Vagina (tissue), 1 donor: ENCODE measurements around a stretch of chr18.

GRCh38 chr18:22536437-22536952 lies 118.8 kb upstream of the CTAGE1 start:
- PRO-cap = no peak
- RAMPAGE, long total RNA = no peak

GRCh38 chr18:22607048-22607384 lies 189.3 kb upstream of the CTAGE1 start:
- PRO-cap = no peak
- RAMPAGE, long total RNA = no peak

DNA sequence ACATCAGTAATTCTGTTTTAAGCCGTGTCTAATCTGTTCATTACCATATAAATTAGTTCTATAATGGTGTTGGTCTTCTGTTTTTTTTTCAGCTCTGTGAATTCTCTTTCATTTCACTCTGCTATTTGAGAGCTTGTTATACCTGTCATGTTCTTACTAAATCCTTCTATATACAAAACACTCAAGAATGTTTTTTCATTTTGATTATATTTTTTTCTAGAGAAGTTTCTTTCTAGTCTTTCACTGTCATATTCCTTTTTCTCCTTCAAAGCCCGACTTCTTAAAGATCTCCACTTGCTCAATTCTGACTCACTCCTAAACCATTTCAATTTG lies 111.3 kb upstream of the RBBP8 start:
- PRO-cap = no peak
- RAMPAGE, long total RNA = no peak

DNA sequence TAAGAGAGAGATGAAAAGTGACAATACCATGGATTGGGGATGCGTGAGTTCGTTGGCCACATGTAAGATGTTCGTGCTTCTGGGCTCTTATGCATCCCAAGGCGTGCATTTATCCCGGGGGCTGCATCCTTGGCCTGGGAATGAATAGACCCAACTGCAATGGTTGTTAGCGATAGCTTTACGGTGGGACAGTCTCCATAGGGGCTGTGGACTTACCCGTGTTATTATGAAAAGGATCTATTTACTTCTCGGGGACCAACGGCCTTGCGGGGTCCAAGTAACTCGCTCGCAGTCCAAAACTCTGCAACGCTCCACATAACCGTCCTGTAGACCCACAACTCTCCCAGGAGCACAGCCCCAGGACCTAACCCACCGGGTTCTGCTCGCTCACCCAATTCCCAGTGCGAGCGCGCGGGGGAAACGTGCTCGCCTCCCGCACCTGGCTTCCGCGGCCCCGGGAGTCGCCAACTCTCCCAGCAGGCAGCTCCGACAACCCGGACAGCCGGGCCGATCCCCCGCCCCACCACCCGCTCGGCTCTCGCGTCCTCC lies 455 bp upstream of the CABLES1 start:
- PRO-cap = no peak
- RAMPAGE, long total RNA = no peak

DNA sequence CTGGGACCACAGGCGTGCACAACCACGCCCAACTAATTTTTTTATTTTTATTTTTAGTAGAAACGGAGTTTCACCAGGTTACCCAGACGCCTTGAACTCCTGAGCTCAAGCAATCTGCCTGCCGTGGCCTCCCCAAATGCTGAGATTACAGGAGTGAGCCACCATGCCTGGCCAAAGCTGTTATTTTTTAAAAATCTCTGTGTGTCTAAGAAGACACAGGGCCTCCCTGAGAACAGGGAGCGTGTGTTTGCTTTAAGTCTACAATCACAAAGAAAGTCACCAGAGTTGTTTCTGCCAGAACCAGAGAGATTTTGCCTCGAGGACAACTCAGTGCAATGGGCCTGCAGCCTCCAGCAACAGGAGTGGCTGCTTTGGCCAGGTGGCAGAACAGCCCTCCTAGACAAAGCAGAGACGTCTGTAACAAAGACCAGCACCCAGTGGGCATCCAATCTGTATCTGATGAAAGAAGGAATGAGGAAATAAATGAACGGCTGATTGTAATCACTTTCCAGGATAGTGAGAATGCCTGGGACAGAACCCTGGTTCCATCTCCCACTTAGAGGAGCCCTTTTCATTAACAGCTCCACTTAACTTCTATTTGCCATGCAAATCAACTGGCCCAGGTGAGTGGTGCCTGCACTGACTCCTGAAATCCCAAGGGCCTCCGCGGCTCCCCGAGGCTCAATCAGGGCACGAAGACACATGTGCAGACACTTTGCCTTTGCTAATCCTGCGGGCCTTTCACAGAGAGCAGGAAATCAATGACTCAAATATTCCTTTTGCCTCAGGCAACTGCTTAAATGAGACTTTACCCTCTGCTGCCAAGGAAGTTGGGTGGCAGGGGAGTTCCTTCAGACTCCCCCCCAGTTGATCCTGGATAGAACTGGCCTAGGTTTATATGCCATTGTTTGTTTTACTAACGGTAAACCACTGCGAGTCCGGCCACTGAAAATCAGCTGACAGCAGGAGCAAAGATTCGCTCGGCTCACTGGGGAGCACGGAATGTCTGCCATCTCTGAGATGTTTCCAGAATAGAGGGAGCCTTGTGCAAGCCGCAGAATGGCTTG lies 146.5 kb downstream of the CABLES1 start:
- PRO-cap = no peak
- RAMPAGE, long total RNA = no peak

DNA sequence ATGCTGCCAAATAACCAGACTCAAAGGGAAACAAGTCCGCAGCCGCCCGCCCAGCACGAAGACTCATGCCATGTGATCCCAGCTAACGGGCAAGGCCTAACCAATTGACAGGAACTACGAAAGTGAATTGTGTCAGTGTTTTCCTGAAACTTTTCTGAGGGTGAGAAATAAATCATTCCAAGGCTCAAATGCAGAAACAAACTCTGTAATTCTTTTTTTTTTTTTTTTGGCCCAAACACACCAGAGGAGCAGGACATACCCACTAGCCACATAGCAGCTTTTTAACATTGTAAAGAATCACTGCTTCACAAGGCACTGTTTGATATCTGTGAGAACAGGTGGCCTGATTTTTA lies 82.4 kb downstream of the TMEM241 start:
- PRO-cap = no peak
- RAMPAGE, long total RNA = no peak

- PRO-cap = no peak
- RAMPAGE, long total RNA = no peak
These were observed 13.3 kb downstream of the RIOK3 start for GRCh38 chr18:23466298-23466854.

DNA sequence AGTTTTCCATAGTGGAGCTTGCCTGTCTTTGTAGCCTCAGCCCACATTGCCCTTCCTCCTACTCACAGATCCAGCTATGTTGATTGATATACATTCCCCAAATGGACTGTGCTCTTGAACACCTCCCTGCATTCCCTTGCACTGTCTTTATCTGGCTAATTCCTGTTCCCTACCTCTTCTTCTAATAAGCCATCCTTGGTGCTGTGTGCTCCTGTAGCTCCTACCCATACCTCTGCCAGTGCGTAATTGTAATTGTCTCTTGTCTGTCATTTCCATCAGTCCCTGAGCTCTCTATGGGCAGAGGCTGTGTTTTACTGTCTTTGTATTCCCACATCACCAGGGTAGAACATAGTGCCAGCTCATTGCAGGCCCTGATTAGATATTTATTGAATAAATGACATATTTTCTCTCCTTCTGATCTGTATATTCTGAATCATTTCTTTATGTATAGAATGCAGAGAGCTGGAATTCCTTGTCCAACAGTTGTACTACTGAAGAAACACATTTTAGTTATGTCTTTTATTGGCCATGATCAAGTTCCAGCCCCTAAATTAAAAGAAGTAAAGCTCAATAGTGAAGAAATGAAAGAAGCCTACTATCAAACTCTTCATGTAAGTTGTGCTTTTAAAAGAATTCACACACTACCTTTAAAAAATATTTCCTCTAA lies 21.5 kb downstream of the RIOK3 start:
- PRO-cap = no peak
- RAMPAGE, long total RNA = no peak

- PRO-cap = no peak
- RAMPAGE, long total RNA = start-site peak on the plus strand at chr18:23526581-23526733, 7 reads
These were observed 23.2 kb downstream of the RMC1 start for GRCh38 chr18:23526402-23527092.

DNA sequence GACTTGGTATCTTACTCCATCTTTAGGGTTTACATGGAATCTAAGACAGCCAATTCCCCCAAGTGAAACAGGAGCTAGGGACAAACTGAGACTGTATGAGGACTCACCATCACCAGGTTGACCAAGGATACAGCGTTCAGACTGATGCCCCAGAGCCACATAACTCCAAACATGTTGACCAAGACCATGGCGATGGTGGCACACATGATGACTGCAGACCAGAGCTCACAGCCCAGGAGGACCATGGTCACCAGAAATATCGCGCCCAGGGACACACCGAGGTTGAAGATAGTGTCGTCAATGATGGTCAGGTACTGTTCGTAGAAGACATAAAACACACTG lies 32.0 kb downstream of the RMC1 start:
- PRO-cap = no peak
- RAMPAGE, long total RNA = no peak

GRCh38 chr18:23588723-23589611 lies 2.7 kb upstream of the NPC1 start:
- PRO-cap = no peak
- RAMPAGE, long total RNA = no peak

GRCh38 chr18:23619906-23620269 lies 33.6 kb upstream of the NPC1 start:
- PRO-cap = bidirectional peak, plus-strand start at chr18:23620027, minus-strand start at chr18:23619760
- RAMPAGE, long total RNA = no peak

GRCh38 chr18:23757521-23757863 lies 68.2 kb downstream of the LAMA3 start:
- PRO-cap = no peak
- RAMPAGE, long total RNA = no peak

DNA sequence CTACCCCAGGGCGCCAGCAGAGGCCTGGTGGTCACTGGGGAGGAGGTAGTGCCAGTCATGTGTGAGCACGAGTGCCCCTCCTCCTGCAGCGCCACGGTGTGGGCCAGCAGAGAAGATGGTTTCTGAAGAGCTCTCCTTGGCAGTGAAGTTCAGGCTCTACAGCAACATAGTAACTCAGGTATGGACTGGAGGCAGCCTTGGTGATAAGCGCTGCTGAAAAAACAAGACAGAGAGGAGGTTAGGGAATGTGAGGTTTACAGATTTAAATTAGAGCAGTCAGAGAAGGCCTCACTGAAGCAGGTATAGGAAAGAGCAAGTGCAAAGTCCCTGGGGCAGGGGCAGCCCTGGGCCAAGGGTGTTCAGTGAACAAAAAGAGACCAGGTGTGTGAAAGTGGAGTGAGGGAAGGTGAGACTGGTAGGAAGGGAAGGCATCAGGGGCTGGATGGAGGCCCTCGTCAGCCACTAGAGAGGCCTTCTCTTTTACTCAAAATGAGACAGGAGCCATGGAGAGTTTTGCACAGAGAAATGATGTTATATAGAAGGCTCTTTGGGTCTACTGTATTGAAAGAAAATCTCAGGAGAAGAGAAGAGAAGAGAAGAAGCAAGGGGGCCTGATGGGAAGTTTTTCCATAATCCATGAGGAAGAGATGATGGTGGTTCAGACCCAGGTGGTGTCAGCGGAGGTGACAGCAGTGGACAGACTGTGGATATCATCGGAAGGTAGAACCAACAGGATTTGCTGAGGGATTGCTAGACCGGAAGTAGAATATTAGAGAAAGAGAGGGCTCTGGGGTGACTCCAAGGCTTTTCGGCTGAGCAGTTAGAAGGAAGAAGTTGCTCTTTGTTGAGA lies 89.7 kb downstream of the LAMA3 start:
- PRO-cap = no peak
- RAMPAGE, long total RNA = no peak

- PRO-cap = no peak
- RAMPAGE, long total RNA = no peak
These were observed 139.1 kb downstream of the LAMA3 start for GRCh38 chr18:23828400-23828786.

GRCh38 chr18:23896511-23897176 lies 117.9 kb upstream of the TTC39C start:
- PRO-cap = no peak
- RAMPAGE, long total RNA = no peak

DNA sequence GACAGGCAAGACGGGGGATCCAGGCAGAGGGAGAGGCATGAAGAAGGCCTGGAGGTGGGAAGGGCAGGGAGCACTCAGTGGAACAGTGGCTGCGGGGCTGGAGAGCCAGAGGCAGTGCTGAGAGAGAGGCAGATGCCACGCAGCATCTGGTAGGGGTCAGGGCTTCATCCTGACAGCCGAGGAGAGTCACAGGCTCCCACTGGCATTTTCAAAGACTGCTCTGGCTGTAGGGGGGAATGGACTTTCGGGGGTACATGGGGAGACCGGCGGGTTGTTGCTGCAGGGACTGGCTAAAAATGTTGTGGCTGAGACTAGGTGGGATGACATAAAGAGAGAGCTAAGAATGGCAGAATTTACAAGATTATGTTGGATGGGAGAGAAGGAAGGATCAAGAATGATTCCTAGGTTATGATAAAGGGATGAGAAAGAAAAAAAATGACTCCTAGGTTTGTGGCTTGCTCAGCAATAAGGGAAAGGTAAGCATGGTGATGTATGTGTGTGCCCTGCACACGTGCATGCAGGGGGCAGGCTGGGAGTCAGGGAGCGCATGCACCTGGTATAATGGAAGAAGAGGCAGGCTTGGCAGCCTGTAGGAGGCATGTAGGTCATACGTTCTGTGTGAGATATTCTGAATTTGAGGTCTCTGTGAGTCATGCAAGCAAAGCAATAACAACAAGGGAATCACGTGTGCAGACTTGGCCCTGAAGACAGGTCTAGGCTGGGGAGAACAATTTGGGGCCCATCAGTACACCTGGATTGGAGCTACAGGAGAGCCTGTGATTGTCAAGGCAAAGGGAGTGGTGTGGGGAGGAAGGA lies 94.7 kb upstream of the TTC39C start:
- PRO-cap = unidirectional peak, plus-strand start at position 264 of the sequence
- RAMPAGE, long total RNA = no peak

DNA sequence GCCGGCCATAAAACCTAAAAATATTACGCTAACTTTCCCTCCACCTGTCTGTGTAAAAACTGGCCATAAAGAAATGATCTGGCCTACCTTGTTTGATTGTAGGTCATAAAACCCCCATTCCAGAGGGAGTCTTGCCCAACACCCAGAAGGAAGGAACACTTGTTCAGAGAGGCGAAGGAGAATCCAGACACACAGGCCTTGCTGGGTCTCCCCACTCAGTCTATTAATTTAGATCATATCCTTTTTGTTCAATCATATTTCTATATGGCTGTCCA lies 344.7 kb downstream of the HRH4 start:
- PRO-cap = no peak
- RAMPAGE, long total RNA = no peak

DNA sequence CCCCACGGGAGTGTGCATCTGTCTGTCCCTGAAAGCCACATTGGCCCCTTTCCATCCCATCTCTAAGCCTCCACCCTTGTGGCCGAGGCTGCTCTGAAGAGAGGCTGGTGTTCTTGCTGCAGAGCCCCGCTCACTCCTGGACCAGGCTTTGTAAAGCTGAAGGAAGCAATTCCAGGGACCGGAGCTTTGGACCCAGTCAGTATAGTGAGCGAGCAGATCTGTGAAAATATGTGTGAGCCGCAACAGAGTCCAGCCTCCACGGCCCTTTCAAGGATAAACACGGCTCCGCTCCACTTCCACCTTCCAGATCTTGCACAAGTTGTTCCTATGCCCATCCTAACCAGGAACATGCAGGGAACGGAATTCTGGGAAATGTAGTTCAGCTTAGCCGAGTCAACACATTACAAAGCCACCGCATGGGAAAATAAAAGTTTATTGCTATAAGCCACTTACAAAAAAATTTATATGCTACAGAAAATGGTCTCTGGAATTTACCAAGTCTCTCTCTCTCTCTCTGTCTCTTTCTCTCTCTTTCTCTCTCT lies 151.6 kb upstream of the ZNF521 start:
- PRO-cap = unidirectional peak, minus-strand start at position 312 of the sequence
- RAMPAGE, long total RNA = no peak

- PRO-cap = no peak
- RAMPAGE, long total RNA = no peak
These were observed 364.0 kb downstream of the SS18 start for GRCh38 chr18:25726207-25726968.